Endothelial cell (in vitro differentiated cells): Measurements from ENCODE around the genes SPATS2, DIP2B and TMPRSS12.

- PRO-cap, result no peak
Measured at GRCh38 chr12:49255923-49256654, 8.8 kb upstream of the TUBA1C start.

- PRO-cap, result no peak
Measured at GRCh38 chr12:49296863-49297776, 2.2 kb downstream of the PRPH start.

DNA sequence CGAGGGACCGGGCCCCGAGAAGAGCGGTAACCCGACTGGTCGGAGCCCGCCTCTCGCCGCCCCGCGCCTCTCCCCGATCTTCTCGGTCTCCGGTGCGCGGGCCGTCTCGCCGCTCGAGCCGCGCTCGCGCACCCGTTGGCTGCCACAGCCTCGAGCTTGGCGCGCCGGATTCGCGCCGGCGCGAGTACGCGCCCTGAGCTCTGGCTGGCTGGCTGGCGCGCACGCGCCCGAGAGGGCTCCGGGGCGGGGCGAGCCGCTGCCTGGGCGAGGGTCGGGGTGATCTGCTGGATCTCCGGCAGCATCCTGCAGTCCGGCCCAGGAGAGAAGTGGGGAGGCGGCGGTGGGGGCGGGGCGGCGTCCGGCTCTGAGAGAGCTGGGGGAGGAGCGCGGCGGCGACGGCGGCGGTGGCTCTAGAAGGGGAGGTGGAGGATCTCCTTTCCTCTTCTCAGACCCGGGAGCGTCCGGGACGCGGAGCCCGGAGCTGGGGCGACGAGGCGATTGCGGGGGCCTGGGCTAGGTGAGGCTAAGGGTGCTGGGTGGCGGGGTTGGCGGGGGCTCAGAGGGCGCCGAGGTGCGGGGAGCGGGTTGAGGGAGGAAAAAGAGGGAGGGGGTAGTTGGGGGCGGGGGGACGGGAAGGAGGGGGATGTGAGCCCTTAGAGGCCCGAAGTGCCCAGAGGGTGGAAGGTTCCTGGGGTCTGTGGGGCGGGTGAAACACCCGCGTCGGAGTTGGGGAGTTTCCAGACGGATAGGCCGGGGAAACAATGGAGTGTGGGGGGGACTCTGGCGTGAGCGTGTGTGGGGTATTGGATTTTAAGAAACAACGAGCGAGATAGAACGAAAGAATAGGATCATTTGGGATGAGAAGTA, at the start of gene SPATS2:
Gene SPATS2, plus strand, starts transcription at position 392 of the 867 bp plus-strand sequence.
- PRO-cap, result bidirectional peak, plus-strand start at position 448 of the sequence, minus-strand start at position 137 of the sequence; bidirectional peak, plus-strand start at position 778 of the sequence, minus-strand start at position 763 of the sequence

DNA sequence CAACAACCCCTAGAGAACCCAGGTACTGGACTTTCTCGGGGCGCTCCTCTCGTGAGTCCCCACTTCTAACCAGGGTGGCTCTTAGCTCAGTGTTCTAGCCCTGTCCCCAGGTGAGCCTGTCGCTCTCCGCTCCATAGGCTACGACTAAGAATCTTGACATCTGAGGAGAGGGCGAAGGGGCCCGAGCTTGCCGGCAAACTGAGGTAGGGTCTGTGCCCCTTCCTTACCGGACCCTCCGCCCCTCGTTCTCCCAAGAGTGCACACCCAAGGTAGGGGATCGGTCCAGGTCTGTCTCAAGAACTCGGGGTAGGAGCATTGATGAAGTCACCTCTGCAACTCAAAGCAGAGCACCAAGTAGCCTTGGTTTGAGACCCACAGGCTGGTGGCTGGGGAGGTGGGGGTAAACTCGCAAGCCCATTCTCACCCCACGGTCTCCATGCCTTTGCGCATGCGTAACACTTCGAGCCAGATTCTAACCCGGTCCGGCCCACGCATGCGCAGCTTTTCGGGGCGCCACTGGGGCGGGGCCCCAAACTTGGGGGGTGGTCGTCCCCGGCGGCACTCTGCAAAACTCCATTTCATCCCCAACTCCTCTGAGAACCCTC, 420 bp downstream of the MCRS1 start:
- PRO-cap, result bidirectional peak, plus-strand start at position 468 of the sequence, minus-strand start at position 444 of the sequence

- PRO-cap, result no peak
Measured at GRCh38 chr12:49636488-49636845, 13.1 kb downstream of the PRPF40B start.

- PRO-cap, result bidirectional peak, plus-strand start at chr12:49706593, minus-strand start at chr12:49706482; bidirectional peak, plus-strand start at chr12:49706764, minus-strand start at chr12:49706715; bidirectional peak, plus-strand start at chr12:49707085, minus-strand start at chr12:49706922
Measured at GRCh38 chr12:49706335-49707172, 651 bp downstream of the FMNL3 start.

GRCh38 chr12:49820872-49821376, 7.3 kb downstream of the NCKAP5L start:
- PRO-cap, result no peak

- PRO-cap, result no peak
Measured at GRCh38 chr12:49867504-49868055, 24.7 kb upstream of the BCDIN3D start.

DNA sequence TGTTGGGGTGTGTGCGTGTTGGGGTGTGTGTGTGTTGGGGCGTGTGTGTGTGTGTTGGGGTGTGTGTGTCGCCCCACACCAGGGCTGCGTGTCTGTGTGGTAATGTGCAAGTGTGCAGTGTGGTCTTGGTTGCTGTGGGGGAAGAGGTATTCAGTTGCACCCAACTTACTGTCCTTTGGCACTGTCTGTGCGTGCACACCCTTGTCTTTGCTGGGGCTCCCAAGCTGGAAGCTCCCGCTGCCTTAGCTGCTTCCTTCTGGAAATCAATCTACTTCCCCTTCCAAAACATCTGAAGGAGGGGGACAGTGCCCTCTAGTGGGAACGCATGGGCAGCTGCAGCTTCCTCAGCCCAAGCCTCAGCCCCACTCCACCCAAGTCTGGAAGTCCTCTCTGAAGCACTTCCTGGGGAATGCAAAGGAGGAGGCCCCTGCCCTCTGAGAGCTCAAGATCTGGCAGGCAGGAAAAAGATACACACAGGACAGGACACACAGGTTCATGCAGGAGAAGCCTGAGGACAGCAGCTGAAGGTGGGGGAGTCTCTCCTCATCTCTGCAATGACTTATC, 13.1 kb downstream of the ASIC1 start:
- PRO-cap, result bidirectional peak, plus-strand start at position 472 of the sequence, minus-strand start at position 258 of the sequence

DNA sequence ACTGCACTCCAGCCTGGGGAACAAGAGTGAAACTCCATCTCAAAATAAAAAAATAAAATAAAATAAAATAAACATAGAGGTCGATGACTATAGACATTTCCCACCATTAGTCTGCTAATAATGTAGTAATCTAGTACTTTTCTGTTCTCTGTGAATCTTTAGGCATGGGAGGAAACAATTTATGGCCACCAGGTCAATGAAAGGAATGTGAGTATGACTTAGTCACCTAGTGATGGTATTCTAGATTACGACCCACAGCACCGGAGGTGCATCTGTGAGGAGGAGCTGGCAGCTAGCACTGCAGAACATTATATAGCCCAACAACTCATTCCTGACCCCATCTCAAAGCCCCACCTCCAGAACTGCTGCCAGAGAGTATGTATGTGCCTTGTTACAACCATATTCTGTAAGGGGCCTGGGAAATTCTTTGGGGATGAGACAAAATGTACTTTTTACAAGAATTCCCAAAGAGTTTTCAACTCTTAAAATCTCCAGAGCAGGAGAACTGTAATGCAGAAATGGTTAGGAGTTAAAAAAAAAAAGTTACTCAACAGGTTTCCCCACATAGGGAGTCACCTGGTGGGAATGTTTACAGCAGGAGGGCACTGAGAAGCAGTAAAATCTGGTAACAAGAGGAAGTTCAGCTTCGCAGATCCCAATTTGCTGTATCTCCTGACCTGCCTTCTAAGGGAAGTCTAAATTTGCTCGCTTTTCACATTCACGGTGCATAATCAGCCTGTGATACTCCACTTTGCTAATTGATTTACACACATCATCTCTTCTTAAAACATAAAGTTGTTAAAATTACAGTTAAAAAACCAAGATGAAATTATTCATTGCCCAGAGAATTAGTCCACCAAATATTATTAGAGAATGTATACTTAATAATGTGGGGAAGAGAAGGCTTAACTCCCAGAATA, 34.9 kb upstream of the CERS5 start:
- PRO-cap, result no peak

GRCh38 chr12:50224427-50224628, 57.2 kb upstream of the CERS5 start:
- PRO-cap, result no peak

GRCh38 chr12:50275378-50276069, 7.8 kb downstream of the LIMA1 start:
- PRO-cap, result bidirectional peak, plus-strand start at chr12:50275830, minus-strand start at chr12:50275736

DNA sequence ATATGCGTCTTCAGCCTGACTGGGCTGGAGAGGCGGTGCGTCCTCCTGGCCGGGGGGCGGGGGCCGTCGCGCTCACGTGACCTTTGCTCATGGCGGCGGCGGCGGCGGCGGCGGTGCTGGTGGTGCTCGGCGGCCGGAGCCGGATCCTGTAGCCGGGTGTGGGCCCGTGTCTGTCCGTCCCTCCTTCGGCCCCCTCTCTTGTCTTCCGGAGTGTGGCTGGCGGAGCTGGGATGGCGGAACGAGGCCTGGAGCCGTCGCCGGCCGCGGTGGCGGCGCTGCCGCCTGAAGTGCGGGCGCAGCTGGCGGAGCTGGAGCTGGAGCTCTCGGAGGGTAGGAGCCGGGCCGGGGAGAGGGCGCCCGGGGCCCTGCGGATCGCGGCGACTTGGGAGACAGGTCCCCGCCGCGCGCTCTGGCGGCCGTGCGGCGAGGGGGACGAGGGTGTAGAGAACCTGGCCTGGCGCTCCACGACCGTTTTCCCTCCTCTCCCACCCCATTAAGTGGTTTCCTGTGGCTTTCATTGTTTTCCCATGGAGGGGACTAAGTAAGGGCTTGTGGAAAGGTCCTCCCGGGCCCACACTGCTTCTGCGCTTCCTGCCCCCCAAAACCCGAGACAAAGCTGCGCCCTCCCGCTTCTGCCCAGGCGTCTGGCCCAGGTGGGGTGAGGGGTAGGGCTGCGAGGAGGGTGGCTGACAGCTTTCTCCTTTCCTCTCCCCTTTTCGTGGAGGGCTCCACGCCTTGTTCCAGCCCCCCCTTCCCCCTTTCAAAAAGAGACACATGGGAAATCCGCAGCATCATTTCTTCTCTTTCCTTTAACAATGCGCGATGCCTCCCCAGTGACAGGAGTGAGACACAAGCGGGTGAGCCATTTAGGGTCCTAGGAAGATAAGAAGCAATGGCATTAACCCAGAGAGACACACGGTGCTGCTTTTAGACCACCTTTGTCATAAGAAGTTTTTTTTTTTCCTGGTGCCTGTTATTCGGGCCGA, at the start of gene DIP2B:
Gene DIP2B, plus strand, starts transcription at position 75 of the 986 bp plus-strand sequence.
- PRO-cap, result bidirectional peak, plus-strand start at position 201 of the sequence, minus-strand start outside the sequence; bidirectional peak, plus-strand start at position 349 of the sequence, minus-strand start at position 446 of the sequence; bidirectional peak, plus-strand start at position 833 of the sequence, minus-strand start at position 557 of the sequence

GRCh38 chr12:50507823-50508433, 3.1 kb downstream of the DIP2B start:
- PRO-cap, result no peak

- PRO-cap, result bidirectional peak, plus-strand start at chr12:50517868, minus-strand start at chr12:50517636
Measured at GRCh38 chr12:50517408-50518089, 12.8 kb downstream of the DIP2B start.

DNA sequence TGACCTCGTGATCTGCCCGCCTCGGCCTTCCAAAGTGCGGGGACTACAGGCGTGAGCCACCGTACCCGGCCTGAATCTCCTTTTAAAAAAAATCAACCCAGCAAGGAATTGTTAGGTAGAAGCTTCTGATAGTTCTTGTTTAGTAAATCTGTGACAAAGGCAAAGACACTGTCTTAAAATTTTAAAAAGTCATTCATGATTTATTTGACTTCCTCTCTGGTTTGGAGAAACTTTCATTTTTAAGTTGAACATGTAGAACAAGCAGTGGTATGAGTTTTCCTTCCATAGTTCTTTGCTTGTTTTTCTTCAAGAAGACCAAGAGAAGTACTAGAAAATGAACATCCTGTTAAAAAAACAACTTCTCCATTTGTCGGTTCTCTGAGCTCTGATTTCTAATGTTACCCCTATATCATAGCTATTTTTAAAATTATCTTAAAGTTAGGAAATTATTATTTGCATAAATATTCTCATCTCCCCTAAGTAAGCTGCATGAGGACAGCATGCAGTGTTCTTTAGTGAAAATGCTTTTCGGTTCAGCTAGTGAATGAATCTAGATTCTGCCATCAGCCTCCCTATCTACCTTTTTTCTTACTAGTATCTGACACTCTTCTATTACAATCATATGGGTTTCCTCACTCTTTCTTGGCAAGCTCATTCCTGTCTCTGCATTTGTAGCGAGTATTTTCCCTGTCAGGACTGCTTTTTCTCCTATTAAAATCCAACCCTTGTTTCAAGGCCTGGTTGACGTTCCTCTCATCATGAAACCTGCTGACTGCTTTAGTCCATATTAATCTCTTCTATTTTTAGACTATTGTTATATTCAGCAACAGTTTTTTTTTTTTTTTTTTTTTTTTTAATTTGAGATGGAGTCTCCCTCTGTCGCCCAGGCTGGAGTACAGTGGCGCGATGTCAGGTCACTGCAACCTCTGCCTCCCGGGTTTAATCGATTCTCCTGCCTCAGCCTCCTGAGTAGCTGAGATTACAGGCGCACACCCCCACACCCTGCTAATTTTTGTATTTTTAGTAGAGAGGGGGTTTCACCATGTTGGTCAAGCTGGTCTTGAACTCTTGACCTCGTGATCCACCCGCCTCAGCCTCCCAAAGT, 15.8 kb downstream of the DIP2B start:
- PRO-cap, result no peak

- PRO-cap, result no peak
Measured at GRCh38 chr12:50562263-50562890, 57.6 kb downstream of the DIP2B start.

- PRO-cap, result no peak
Measured at GRCh38 chr12:50842455-50843274, at the start of gene TMPRSS12. TMPRSS12 (plus strand) TSS chr12:50842926.

DNA sequence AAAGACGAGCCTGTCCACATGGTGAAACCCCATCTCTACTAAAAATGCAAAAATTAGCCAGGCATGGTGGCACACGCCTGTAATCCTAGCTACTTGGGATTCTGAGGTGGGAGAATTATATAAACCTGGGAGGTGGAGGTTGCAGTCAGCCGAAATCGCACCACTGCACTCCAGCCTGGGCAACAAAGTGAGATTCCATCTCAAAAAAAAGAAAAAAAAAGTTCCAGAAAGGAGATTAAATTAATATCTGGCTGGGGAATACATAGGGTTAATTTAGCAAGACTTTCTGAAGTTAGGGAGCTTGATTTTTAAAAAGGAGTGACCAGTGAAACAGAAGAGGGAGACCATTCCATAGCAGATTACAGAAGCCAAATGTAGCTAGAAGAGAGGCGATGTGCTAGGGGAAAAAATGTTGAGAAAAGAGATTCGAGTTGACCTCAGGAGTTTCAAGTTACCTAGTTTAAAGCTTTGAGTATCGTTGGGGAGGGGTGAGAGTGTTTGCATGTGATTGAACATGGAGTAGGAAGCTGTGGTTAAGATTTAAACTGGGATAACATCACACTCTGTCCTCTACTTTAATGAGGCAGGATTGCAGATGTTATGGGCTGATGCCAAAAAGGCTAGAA, 3.5 kb downstream of the LETMD1 start:
- PRO-cap, result no peak

- PRO-cap, result no peak
Measured at GRCh38 chr12:51323204-51323916, 614 bp downstream of the BIN2 start.